ENCODE measurements around a stretch of chr3.

DNA sequence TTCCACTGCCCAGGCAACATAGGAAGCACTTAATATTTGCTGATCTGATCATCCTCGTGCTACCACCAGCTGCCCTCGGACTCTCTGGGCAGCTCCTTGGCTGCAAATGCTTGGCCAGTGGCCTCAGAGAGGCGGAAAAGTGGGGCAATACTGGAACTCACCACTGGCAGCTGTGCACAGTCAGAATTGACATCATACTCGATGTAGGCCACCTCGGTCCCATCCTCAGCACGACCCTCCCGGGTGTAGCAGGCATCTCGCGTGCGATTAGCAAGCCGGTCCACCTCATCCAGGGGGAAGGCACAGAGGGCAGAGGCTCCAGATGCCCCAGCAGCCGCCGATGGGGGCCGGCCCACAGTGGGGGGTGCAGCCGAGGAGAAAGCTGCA, 6.5 kb downstream of the PLXNB1 start:
- PRO-cap: no peak
- RRBS: no CpG with 5 or more reads among the region's 15 CpGs

GRCh38 chr3:48425138-48425767, 4.6 kb downstream of the PLXNB1 start:
- PRO-cap: no peak
- RRBS: 71% methylated on average over 7 of the region's 15 CpGs

- PRO-cap: no peak
- RRBS: no CpG with 5 or more reads among the region's 35 CpGs
These were observed 510 bp downstream of the TMA7 start for GRCh38 chr3:48440394-48441139.

DNA sequence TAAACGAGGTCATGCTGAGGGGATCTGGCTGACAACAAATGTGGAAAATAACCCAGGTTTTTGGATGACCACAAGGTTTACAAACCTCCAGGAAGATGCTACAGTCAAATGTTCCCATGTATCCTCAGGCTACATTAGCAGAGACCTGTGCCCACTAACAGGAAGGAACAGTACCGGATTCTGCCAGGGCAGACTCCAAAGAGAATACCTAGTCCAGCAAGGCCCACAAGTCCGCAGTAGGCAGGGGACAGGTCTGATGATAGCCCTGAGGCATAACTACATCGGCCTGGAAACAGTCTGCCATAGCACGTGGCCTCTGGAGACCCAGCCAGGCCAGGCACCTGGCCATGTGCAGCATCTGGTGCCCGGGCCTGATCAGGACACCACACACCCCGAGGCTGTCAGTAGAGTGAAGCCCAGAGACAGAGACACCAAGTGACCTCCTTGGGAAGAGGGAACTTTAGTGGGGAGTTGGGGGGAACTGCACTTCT, 1.4 kb downstream of the SHISA5 start:
- PRO-cap: no peak
- RRBS: no CpG with 5 or more reads among the region's 7 CpGs

DNA sequence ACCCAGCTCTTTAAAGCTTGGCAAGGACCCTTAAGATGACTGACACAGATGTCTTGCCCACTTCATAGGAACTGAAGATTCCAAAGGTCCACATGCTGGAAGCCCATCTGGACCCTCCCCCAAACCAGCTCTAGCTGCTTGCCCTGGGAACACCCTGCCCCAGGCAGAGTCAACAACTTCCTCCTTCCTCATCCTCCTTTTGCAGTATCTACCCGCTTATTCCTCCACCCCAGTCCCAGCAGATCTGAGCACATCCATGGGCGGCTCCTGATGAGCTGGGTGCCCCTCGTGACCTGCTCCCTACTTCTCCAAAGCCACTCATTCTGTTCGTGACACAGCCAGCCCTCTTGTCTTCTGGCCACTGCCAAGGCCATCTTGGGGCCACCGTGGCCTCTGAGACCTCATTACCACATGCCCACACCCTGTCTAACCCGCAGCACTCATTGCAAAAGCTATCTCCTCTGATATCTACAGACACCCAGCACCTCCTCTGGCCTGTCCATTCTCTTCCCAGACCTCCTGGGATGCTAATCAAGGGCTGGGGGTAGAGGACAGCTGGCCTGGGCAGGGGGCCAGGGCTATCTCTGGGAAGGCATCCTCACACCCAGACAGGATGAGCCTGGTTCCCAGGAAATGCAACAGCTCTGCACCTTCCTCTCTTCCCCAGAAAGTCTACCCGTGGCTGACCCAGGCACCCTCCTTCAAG, 2.1 kb upstream of the PFKFB4 start:
- PRO-cap: no peak
- RRBS: no CpG with 5 or more reads among the region's 7 CpGs

GRCh38 chr3:48566595-48567068, 3.1 kb upstream of the UCN2 start:
- PRO-cap: no peak
- RRBS: no CpG with 5 or more reads among the region's 5 CpGs

DNA sequence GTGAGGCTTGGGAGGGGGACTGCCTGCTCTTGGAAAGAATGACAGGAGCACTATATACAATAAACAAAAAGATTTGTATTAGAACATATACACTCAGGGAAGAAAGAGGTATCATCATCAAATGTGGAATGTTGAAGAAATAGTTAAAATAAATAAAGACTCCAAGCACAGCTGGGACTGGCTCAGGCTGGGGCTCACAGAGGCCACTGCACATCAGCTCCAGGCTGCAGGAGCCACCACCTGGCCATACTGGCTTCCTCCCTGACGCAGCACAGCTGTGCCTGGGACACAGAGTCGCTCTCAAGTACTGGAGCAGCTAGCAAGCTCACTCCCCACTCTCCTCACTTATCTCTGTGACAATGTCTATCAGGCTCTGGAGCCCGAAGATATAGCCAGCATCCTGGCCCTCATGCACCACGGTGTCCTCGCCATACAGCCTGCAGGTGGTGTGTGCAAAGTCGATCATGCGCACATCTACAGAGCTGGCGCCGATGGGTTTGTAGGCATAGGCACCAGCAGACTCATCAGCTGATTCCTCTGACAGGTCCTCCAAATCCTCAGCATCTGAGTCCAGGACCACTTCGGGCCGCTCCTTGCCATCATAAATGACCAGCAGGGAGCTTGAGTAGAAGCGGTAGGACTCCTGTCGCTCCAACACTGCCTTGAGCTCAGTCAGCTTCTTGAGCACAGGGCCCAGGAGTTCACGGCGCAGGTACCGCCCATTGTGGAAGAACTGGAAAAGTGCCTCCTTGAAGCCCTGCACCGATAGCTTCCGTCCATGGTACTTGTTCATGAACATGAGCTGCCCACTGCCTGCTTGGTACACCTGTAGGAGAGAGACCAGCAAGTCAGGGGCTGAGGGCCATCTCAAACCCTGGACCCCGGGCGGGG, 2.5 kb upstream of the NCKIPSD start:
- PRO-cap: no peak
- RRBS: no CpG with 5 or more reads among the region's 20 CpGs

DNA sequence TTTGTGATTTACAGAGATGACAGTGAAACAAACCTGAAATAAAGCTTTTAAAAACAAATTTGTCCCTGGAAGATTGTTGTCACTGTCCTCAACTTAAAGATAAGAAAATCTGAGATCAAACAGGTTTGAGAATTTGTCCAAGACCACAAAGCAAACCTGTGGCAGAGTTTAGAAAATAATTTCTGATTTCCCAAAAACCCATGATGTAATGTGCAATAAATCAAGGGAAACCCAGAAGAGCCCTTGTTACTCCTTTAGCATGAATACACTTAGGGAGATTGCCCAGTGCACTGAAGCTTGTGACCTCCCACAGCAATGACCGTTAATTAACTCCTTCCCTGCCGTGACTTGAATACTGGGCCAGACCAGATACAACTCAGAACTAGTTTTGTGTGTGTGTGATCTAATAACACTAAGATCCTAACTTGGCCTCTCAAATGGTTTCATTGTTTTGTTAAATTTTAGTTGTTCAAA, 2.6 kb downstream of the PRKAR2A start:
- PRO-cap: no peak
- RRBS: no CpG with 5 or more reads among the region's 2 CpGs

- PRO-cap: no peak
- RRBS: no CpG with 5 or more reads among the region's 5 CpGs
These were observed 8.8 kb downstream of the ARIH2 start for GRCh38 chr3:48927377-48927832.

DNA sequence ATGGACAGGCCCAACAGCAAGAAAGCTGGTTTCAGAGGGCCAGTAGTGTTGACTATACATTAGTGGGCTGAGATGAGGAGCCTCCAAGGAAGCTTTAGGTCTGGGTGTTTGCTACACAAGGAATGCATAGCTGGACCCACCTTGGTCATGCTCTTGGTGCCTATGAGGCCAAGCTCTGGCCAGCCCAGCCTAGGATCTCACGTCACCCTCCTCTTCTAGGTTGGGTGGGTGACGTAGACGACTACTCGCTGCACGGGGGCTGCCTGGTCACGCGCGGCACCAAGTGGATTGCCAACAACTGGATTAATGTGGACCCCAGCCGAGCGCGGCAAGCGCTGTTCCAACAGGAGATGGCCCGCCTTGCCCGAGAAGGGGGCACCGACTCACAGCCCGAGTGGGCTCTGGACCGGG, 718 bp upstream of the WDR6 start:
- PRO-cap: no peak
- RRBS: 11% methylated on average over 1 of the region's 17 CpGs

DNA sequence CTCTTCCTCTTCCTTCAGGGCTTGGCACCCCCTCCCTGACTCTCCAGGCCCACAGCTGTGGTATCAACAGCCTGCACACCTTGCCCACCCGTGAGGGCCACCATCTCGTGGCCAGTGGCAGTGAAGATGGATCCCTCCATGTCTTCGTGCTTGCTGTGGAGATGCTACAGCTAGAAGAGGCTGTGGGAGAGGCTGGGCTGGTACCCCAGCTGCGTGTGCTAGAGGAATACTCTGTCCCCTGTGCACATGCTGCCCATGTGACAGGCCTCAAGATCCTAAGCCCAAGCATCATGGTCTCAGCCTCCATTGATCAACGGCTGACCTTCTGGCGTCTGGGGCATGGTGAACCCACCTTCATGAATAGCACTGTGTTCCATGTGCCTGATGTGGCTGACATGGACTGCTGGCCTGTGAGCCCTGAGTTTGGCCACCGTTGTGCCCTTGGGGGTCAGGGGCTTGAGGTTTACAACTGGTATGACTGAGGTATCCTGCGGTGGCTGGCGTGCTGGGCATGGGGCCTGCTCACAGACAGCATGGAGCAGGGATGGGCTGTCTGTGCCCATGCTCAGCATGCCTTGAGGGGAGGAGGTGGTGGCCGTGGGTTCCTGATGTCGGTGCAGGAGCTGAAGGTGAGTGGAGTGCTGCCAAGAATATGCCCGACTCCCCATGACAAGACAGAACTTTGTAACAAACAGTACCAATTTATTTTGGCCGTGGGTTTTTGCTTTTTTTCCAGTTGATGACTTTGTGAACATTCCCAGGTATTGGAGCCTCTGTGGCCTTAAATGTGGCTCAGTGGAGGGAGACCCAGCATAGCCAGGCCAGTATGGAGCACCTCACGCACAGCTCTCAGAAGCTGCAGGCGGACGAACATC, 3.3 kb downstream of the DALRD3 start:
- PRO-cap: no peak
- RRBS: no CpG with 5 or more reads among the region's 16 CpGs

DNA sequence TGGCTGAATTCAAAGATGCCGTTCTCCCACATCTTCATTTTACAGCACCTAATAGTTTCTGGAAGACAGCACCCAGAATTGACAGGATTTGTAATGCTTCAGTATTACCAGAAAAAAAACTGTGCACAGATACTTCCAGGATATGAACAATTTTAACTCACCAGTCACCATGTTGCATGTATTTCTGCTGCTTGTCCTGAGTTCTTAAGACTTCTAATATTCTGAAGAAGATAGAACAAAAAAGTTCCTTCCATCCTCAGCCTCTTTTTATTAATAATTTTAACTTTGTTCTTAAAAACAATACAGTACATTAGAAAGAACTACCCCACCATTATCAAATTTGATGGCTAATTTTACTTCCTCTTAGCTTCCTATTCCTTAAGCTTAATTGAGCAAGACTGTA, 1.6 kb downstream of the QRICH1 start:
- PRO-cap: no peak
- RRBS: no CpG with 5 or more reads among the region's 1 CpG

GRCh38 chr3:49198161-49198469, 1.2 kb upstream of the IHO1 start:
- PRO-cap: no peak
- RRBS: no CpG with 5 or more reads among the region's 2 CpGs

GRCh38 chr3:49217857-49218380, 18.6 kb downstream of the IHO1 start:
- PRO-cap: no peak
- RRBS: no CpG with 5 or more reads among the region's 5 CpGs

GRCh38 chr3:49296729-49297313, 19.8 kb upstream of the C3orf62 start:
- PRO-cap: no peak
- RRBS: no CpG with 5 or more reads among the region's 2 CpGs

DNA sequence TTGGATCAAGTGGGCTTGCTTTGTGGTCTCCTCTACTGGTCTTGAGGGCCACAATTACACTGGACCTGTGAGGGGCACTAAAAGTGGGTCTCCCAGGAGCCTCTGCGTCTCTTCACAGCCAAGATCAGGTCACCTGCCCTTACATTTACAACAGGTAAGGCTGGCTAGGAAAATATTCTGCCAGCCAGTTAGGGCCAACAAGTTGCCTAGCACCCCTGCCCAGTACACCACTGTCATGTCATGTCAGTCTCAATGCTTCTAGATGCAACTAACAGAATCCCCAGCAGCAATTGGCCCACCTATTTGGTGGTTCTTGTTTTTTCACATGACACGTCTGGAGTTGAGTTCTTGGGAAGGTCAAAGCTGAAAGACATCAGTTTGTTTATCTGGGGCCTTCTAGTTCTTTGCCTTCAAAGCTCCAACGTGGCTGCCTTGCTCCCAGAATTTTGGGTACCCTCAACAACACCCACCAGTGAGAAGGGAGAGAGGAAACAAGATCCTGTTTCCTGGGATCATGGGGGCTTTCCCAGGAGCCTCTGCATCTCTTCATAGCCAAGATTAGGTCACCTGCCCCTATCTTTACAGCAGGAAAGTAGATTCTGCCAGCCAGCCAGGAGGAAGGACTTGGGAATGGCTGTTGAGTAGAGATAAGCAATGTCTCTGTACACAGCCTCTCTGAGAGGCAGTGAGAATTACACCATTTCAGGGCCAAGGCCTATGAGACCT, 8.8 kb downstream of the GPX1 start:
- PRO-cap: no peak
- RRBS: no CpG with 5 or more reads among the region's 3 CpGs

DNA sequence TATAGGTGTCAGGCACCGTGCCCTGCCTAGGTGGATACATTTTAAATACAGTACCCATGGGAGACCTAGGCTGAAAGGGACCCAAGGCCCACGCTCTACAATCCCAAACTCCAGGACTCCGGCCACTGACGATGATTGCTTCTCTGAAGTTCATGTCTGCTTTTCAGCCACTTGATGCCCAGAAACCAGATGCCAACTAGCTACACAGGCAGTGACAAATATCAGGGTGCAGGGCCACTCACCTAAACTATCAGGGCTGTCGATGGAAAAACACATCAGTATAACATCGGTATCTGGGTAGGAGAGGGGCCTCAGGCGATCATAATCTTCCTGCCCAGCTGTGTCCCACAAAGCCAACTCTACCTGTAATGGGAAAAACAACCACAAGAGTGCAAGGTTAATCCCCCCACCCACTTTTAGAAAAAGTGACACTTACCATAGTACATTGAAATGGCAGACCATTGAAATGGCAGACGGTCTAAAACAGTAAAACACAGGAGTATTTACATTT, 10.1 kb upstream of the GPX1 start:
- PRO-cap: no peak
- RRBS: no CpG with 5 or more reads among the region's 8 CpGs

- PRO-cap: no peak
- RRBS: no CpG with 5 or more reads among the region's 4 CpGs
These were observed 12.6 kb upstream of the GPX1 start for GRCh38 chr3:49370673-49371294.

GRCh38 chr3:49498074-49498286, 27.9 kb downstream of the DAG1 start:
- PRO-cap: no peak
- RRBS: no CpG with 5 or more reads among the region's 1 CpG

DNA sequence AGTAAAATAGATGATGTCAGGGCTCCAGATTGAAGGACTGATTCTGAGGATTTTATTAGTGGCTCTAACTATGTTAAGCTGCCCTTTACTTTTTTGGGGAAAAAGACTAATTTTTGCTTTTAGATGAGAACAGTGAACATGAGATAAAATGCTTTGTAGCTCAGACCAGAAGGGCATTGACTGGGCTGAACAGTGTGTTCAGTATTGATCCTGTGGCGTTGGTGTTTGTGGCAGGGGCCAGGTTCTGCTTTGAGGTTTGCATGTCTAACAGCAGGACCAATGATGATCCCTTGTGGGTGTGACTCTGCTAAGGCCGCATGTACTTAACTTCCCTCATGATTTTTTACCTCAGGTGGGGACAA, 34.5 kb upstream of the BSN start:
- PRO-cap: no peak
- RRBS: no CpG with 5 or more reads among the region's 2 CpGs